Measurements from ENCODE around the gene GARIN2.

- PRO-cap, 3 experiments, result no peak in any of the 3 experiments
- RAMPAGE, long total RNA, 4 experiments, result no peak in any of the 4 experiments
- RRBS, result no CpG with 5 or more reads among the region's 22 CpGs
Observed at GRCh38 chr14:64947458-64948254, 5.1 kb upstream of the GPX2 start.

DNA sequence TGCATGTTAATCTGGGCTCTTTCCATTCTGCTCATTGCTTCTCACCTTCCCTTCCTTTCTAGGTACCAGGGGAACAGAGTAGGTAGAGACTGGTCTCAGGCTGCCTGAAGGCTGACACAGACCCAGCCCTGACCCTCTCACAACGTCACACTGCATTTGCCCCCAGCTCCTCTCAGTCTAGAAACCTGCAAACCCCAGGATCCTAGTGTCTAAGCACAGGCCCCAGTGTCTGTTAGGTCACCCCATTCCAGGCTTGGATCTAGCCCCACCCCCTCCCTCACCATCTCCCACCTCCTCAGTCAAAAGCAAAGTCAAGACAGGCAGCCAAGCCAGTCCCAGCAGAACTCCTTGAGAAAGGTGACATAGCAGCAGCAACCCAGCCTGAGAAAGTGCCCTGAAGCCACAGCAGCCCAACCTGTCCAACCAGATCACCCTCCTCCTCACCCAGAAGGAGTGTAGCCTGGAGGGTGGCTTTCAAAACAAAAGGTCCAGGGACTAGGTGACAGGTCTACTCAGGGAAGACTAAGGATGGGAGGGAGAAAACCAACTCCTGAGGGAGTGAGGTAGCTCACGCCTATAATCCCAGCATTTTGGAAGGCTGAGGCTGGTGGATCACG, 5.3 kb downstream of the RAB15 start:
- PRO-cap, 3 experiments, result no peak in any of the 3 experiments
- RAMPAGE, long total RNA, 4 experiments, result no peak in any of the 4 experiments
- RRBS, result no CpG with 5 or more reads among the region's 3 CpGs

DNA sequence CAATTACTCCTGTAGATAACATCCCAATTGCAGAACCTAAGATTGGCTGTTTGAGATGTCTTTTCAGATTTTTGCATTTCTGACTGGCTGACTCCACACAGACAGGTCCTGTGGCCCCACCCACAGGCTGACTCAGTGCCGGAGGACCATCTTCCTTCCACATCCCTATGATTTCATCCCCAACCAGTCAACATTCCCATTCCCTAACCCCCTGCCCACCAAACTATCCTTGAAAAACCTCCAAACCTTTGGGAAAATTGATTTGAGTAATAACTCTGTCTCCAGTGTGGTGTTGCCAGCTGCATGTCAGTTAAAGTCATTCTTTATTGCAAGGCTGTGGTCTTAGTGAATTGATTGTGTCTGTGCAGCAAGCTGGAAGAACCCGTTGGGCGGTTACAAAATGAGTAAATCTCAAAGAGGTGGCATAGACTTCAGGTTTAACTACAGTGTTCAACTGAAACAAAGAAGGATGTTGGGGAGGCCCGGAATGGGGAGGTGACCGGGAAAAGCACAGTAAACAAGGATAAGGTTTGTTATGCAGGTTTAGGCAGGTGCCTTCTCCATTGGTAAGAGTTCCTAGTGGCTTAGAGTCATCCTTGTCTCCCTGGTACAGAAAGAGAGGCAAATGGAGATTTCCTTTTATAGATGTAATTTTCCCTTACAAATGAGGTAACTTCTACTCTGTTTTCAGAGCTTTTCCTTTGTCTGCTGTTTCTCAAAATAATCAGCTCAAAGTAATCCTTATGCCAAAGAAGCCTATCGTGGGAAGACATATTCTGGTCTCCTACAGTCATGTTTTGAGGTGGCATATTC, 10.7 kb downstream of the FNTB start:
- PRO-cap, 3 experiments, result no peak in any of the 3 experiments
- RAMPAGE, long total RNA, 4 experiments, result no peak in any of the 4 experiments
- RRBS, result 43% methylated on average over 1 of the region's 6 CpGs

DNA sequence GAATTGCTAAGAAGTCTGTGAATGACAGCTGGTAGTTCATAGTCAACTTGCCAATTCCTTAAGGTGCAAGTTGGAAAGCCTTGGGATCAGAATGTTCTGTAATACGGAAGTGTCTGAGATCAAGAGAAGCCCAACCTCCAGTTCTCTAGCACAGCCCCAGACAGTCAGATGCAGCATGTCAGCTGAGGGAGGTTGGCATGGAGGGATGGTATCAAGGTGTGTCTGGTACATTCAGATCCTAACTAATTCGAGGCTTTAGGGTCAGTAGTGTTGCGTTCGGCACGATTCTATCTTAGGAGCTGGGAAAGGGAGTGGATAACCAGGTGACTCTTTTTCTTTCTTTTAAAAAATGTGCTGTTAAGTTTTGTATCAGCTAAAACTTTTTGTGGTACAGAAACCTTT, 38.3 kb downstream of the FNTB start:
- PRO-cap, 3 experiments, result no peak in any of the 3 experiments
- RAMPAGE, long total RNA, 4 experiments, result no peak in any of the 4 experiments
- RRBS, result no CpG with 5 or more reads among the region's 5 CpGs

DNA sequence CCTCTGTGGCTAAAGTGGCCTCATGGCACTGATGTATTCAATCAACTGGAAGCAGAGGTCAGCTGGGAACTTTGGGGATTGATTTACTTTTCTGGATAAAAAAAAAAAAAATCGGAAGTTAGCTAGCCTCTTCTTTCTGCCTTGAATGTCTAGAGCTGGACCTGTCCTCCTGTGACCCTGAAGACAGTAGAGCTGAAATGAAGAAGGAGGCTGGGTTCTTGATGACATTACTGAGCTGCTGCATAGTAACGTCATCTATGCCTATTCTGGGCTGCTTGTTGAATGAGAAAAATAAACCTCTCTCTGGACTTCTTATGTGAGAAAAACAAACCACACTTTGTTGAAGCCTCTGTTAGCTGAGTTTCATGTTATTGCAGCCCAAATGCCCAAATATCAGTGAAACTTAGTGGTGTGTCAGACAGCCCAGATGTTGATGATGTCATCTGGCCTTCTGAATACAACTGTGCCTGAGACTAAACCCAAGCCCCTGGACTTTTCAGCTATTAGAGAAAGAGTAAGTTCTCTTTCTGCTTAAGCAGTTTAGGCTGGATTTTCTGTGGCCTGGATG, 67.0 kb upstream of the MAX start:
- PRO-cap, 3 experiments, result no peak in any of the 3 experiments
- RAMPAGE, long total RNA, 4 experiments, result no peak in any of the 4 experiments
- RRBS, result no CpG with 5 or more reads among the region's 2 CpGs

DNA sequence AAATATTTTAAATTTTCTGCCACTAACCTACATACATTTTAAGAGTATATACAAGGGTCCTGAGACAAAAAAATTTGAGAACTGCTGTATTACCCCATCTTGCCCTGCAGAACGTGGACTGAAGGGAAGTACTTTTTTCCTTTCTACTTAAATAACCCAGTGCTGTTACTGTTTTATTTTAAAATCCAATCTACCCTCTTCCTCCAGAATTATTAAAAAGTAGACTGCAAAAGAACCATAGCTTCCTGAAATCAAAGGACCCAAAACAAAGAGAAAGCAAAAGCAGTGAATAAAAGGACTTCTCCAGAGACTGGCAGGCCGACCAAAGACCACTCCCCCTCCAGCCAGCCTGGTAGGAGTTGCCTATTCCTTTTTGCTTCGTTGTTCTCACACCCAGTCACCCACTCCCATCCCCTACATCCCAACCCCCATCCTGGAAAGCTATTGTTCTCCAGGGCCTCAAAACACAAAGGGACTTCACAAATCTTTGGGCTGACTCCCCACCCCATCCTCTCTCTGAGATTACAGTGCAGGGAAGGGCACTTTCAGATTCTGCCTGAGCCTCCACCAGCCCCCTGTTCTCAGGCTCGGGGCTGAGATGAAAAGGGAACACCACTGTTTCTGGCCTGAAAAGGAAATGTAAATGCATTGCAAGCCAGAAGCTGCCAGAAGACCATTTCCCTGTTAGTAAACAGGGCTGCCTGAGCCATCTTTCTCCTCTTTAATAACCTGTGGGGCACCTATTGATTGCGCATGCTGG, 130.6 kb upstream of the FUT8 start:
- PRO-cap, 3 experiments, result no peak in any of the 3 experiments
- RAMPAGE, long total RNA, 4 experiments, result no peak in any of the 4 experiments
- RRBS, result no CpG with 5 or more reads among the region's 5 CpGs

DNA sequence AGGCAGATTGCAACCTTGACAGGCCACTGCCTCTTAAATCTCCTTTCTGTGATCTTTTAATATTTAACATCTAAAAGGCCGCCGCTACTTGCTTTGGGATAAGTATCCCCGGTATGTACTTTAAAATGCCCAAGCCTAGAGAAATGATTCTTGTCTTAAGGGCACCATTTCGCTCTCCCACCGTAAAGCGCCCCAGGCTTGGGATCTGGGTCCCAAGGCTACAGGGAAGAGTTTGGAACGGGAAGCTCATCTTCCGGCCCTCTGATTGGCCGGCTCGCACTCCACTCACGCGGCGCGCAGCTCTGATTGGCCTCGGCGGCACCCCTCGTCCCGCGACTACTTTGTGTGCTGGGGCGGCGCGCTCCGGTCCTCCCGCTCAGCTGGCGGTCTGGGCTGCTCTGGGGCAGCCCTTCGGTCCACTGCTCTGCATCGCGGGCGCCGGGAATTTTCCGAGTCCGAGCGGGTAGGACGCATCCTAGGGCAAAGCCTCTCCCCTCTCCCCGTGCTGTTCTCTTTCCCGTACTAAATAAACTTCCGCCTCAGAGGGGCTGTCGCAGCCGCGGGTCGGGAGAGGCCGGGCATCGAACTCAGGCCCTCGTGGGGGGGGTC, 895 bp upstream of the FUT8 start:
- PRO-cap, 3 experiments, result peak in 3 of 3 experiments; most common plus-strand start position 335 of the sequence (in 3); most common minus-strand start position 207 of the sequence (in 3)
- RAMPAGE, long total RNA, 4 experiments, result start-site peak on the plus strand in 4 of 4 experiments, centred at positions 348 to 367 of the sequence, 10 to 241 reads per replicate
- RRBS, result under 1% methylated on average over 19 of the region's 44 CpGs

GRCh38 chr14:65433980-65434555, 21.5 kb downstream of the FUT8 start:
- PRO-cap, 3 experiments, result no peak in any of the 3 experiments
- RAMPAGE, long total RNA, 4 experiments, result no peak in any of the 4 experiments
- RRBS, result no CpG with 5 or more reads among the region's 2 CpGs

GRCh38 chr14:65797704-65798022, 385.1 kb downstream of the FUT8 start:
- PRO-cap, 3 experiments, result peak in 1 of 3 experiments; most common plus-strand start chr14:65797868 (in 1)
- RAMPAGE, long total RNA, 4 experiments, result no peak in any of the 4 experiments
- RRBS, result no CpG with 5 or more reads among the region's 7 CpGs

GRCh38 chr14:66432221-66432674, 53.9 kb upstream of the CCDC196 start:
- PRO-cap, 3 experiments, result no peak in any of the 3 experiments
- RAMPAGE, long total RNA, 4 experiments, result no peak in any of the 4 experiments
- RRBS, result no CpG with 5 or more reads among the region's 1 CpG

DNA sequence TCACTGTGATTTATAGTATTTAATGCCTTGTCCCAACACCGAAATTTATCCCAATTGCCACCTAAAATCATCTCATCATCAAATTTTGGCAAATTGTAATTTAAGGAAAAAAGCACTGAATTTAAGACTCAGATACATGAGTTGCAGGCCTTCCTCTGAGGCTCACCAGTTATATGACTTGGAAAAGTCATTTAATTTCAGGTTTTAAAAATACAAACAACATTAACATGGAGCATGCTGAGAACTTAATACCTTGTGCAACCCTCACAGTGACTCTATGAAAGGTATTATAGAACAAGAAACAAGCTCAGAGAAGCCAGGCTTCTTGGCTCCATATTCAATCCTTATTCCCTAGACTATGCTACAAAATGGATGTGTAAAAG, 9.0 kb downstream of the CCDC196 start:
- PRO-cap, 3 experiments, result no peak in any of the 3 experiments
- RAMPAGE, long total RNA, 4 experiments, result no peak in any of the 4 experiments
- RRBS, result no CpG with 5 or more reads among the region's 1 CpG

- PRO-cap, 3 experiments, result no peak in any of the 3 experiments
- RAMPAGE, long total RNA, 4 experiments, result no peak in any of the 4 experiments
- RRBS, result no CpG with 5 or more reads among the region's 5 CpGs
Observed at GRCh38 chr14:66501557-66502100, 6.3 kb upstream of the GPHN start.

- PRO-cap, 3 experiments, result no peak in any of the 3 experiments
- RAMPAGE, long total RNA, 4 experiments, result no peak in any of the 4 experiments
- RRBS, result no CpG with 5 or more reads among the region's 2 CpGs
Observed at GRCh38 chr14:66979302-66979829, 209.9 kb upstream of the GARIN2 start.

GRCh38 chr14:67189250-67189686, at the start of gene GARIN2:
GARIN2 (plus strand) TSS chr14:67189440.
- PRO-cap, 3 experiments, result no peak in any of the 3 experiments
- RAMPAGE, long total RNA, 4 experiments, result no peak in any of the 4 experiments
- RRBS, result no CpG with 5 or more reads among the region's 8 CpGs

GRCh38 chr14:67268300-67269045, 27.2 kb downstream of the PALS1 start:
- PRO-cap, 3 experiments, result no peak in any of the 3 experiments
- RAMPAGE, long total RNA, 4 experiments, result no peak in any of the 4 experiments
- RRBS, result no CpG with 5 or more reads among the region's 14 CpGs

GRCh38 chr14:67278950-67279624, 37.9 kb downstream of the PALS1 start:
- PRO-cap, 3 experiments, result no peak in any of the 3 experiments
- RAMPAGE, long total RNA, 4 experiments, result no peak in any of the 4 experiments
- RRBS, result no CpG with 5 or more reads among the region's 8 CpGs

- PRO-cap, 3 experiments, result no peak in any of the 3 experiments
- RAMPAGE, long total RNA, 4 experiments, result no peak in any of the 4 experiments
- RRBS, result no CpG with 5 or more reads among the region's 9 CpGs
Observed at GRCh38 chr14:67441552-67442159, 29.7 kb upstream of the PLEK2 start.

- PRO-cap, 3 experiments, result peak in 2 of 3 experiments; most common plus-strand start chr14:67511181 (in 1); most common minus-strand start chr14:67510920 (in 2)
- RAMPAGE, long total RNA, 4 experiments, result no peak in any of the 4 experiments
- RRBS, result no CpG with 5 or more reads among the region's 2 CpGs
Observed at GRCh38 chr14:67510894-67511300, 22.2 kb upstream of the PLEKHH1 start.

DNA sequence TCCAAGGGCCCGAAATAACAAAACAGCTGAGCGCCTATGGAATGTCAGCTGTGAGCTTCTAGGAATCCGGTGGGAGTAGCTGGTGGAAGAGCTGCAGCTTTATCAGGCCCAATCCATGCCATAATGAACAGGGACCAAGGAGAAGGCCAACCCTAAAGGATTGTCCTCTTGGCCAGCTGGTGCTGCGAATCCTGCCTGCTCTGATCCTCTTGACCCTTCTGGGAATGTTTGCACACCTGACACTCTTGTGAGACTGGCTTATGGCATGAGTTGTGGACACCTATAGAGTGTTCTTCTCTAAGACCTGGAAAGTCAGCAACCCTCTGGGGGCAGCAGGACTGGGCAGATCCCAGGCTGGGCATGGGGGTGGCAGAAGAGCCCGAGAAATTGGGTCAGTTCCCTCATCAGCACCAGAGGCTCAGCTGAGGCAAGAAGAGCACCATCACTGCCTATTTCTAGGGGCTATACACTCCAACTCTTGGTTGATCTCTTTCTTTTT, 32.1 kb downstream of the RDH12 start:
- PRO-cap, 3 experiments, result no peak in any of the 3 experiments
- RAMPAGE, long total RNA, 4 experiments, result no peak in any of the 4 experiments
- RRBS, result no CpG with 5 or more reads among the region's 5 CpGs

DNA sequence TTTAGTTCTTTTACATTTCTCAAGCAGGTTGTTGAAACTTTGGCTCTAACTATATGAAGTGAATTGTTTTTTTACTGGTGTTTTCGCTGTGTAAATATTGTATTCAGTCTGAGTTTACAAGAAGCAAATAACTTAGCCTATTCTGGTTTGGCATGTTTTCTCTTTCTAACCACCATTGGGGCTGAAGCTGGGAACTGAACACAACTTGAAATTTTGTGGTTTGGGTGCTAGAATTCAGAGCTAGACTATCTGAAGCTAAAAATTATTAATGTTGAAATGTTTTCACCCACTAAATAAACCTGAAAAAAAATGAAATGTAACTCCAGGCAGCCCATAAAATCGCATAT, 37.2 kb downstream of the RAD51B start:
- PRO-cap, 3 experiments, result no peak in any of the 3 experiments
- RAMPAGE, long total RNA, 4 experiments, result no peak in any of the 4 experiments
- RRBS, result no CpG with 5 or more reads among the region's 2 CpGs

Measured in adrenal gland (tissue), 7 donors.